ENCODE measurements around the genes PAXIP1, CNPY1 and UBE3C.

GRCh38 chr7:154928349-154929028, 74.4 kb downstream of the PAXIP1 start:
- RRBS = no CpG with 5 or more reads among the region's 17 CpGs

- RRBS = no CpG with 5 or more reads among the region's 5 CpGs
These were observed 35.4 kb downstream of the PAXIP1 start for GRCh38 chr7:154967485-154968040.

- RRBS = 2% methylated on average over 34 of the region's 105 CpGs
These were observed at the start of gene PAXIP1 for GRCh38 chr7:155002606-155003253. PAXIP1 (minus strand) TSS chr7:155003124.

DNA sequence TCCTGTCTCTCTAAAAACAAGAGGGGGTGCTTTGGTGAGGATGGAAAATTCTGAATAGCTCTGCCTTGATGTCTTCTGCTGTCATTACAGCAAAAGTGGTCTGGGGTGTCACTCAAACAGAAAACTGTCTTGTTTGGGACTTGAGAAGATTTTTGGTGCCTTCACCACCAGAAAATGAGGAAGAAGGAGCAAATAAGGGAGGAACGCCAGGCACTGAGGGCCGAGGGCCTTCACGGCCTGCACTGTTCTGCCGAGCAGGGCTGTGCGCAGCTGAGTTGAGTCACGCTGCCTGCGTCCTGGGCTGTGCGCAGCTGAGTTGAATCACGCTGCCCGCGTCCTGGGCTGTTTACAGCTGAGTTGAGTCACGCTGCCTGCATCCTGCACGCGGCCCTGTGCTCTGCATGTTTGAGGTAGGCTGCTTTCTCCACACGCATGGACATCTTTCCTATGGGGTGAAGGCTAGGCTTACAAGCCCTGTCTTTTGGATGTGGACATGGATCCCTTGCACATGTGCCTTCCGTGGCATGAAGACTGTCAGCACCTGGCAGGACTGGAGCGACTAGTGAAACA, 96.5 kb downstream of the HTR5A start:
- RRBS = no CpG with 5 or more reads among the region's 17 CpGs

GRCh38 chr7:155203405-155203950, 94.2 kb upstream of the INSIG1 start:
- RRBS = no CpG with 5 or more reads among the region's 14 CpGs

- RRBS = no CpG with 5 or more reads among the region's 19 CpGs
These were observed 71.5 kb upstream of the INSIG1 start for GRCh38 chr7:155226135-155226588.

- RRBS = no CpG with 5 or more reads among the region's 27 CpGs
These were observed 44.6 kb upstream of the INSIG1 start for GRCh38 chr7:155252788-155253677.

GRCh38 chr7:155308686-155309122, 11.0 kb downstream of the INSIG1 start:
- RRBS = no CpG with 5 or more reads among the region's 13 CpGs

DNA sequence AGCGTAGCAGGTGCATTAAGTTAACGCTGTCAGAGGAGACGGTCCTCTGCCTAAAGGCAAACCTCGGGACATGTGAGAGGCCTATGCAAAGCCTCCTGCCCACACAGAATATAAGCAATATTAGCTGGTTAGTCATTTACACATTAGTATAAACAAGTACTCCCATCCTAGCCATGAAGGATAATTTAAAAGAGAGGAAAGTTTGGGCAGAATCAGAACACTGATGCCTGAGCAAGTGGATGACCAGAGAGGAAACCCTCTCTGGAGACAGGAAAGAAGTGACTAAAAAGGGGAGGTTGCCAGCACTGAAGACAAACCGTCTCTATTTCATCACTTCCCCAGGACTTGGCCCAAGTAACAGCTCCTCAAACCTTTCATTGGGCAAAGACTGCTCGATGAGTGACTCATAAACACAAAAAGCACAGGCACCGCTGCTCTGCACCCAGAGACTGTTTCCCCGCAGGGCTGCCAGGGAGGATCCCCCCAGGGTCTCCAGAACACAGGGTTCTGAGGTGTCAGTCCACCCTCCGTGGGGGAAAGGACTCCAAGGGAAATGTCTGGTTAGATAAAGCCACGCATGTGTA, 59.7 kb downstream of the INSIG1 start:
- RRBS = no CpG with 5 or more reads among the region's 10 CpGs

DNA sequence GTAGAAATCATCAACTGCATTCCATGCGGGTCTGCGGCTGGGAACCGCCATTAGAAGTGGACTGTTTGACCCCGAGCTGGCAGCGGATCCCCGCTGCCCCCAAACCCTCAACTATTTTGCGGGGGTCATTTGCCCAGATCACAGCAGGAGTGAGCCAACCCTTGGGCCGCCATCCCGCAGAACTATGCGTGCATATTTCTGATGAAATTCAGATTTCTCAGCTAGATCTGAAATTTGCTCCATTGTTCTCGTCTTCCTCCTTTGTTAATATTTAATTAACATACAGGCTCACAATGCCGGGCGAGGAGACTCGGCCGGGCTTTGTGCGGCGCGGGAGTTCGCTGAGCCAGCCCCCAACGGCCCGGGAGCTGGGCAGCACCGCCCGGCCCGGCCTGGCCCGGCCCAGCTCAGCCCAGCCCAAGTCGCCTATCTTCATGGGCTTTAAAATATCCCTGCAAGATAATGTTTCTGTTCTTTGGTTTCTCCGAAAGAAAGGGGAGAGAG, 2.1 kb downstream of the EN2 start:
- RRBS = 13% methylated on average over 7 of the region's 27 CpGs

GRCh38 chr7:155546426-155546993, at the start of gene CNPY1:
CNPY1 (minus strand) TSS chr7:155546559.
- RRBS = no CpG with 5 or more reads among the region's 3 CpGs

- RRBS = 45% methylated on average over 3 of the region's 17 CpGs
These were observed 44.1 kb upstream of the CNPY1 start for GRCh38 chr7:155590236-155590991.

DNA sequence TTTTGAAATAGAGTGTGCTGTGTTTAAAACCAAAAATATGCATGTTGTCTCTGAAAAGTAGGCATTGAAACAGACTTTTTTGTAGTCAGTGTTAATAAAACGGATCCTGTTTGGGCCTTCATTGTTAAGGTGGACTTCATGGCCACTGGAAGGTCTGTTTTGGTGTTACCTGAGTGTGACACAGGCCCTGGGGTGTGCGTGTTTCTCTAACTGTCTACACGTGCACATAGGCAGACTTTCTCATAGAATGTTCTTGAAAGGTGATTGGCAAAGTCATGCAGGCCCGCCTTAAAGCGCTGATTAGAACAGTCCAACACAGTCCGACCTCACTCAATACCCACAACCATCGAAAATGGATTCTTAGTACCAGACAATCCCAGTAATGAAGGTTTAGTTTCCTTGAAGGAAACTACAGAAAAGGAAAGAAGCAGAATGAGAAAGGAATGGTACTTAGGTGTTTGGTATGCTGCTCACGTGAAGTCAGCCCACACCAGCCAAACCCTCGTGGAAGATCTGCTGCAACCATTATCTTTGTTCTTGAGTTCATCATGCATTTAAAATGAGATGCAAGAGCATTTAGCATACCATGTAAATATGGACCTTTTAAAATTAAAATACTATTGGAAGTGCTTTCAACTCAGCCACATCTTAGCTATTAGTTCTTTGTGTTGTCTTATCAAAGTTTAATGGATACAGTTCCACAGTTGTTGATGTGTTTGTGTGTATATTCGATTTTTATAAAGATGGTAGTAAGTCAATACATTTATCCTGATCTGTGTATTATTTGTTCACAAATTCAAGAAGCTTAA, 35.0 kb downstream of the SHH start:
- RRBS = no CpG with 5 or more reads among the region's 10 CpGs

GRCh38 chr7:155917765-155918237, 105.5 kb upstream of the SHH start:
- RRBS = no CpG with 5 or more reads among the region's 5 CpGs

GRCh38 chr7:156638430-156639007, 2.1 kb upstream of the RNF32 start:
- RRBS = no CpG with 5 or more reads among the region's 7 CpGs

DNA sequence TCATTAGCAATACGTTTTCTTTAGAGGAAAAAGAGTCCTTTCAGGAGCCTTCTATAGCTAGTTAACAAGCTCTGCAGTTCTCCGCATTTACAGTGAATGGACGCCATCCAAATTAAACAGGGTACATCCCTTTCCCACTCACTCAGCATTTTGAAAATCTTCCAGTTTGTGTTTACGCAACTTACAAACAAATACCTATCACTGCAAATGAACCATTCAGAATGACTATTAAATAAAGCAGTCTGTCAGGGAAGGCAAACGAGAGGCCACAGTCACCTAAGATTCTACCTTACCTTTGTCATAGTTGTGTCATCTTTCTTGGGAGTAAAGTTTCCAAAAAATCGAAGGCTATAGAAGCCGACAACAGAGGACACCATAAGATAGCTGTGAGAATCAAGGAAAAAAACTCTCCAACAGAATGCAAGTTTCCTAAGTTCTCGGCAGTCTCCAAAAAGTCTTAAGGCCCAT, 84.6 kb downstream of the RNF32 start:
- RRBS = no CpG with 5 or more reads among the region's 8 CpGs

DNA sequence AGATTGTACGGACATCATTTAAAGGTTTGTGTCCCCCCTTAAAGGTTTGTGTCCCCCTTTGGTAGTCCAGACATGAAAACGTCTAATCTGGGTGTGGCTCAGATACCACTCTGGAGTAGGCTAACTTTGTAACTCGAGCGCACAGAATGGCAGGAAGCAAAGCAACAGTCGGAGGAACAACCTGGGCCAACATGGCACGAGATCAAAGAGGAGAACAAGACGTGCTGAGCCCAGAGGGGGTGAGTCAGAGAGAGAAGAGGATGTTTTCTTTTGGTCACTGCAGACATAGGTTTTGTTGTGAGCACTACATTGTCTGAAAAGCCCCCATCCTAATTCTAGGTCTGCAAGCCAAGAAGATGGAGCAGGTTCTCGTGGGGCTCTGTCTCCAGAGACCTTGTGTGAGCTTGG, 10.5 kb upstream of the LMBR1 start:
- RRBS = no CpG with 5 or more reads among the region's 8 CpGs

DNA sequence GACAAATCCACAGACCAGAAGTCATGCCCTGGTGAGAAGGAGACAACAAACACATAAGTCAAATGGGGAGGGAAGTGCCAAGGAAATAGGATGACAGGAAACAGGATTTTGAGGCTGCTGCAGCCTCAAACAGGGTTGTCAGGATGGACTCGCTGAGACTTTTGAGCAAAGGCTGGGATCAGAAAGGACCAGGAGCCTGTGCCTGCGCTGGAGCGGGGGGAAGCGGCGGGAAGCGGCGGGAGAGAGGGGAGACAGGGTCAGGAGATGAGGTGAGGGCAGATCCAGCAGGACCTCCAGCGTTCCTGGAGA, 2.2 kb upstream of the NOM1 start:
- RRBS = no CpG with 5 or more reads among the region's 8 CpGs

GRCh38 chr7:157018917-157019695, 8.6 kb upstream of the MNX1 start:
- RRBS = 10% methylated on average over 20 of the region's 59 CpGs

- RRBS = 2% methylated on average over 10 of the region's 81 CpGs
These were observed at the start of gene UBE3C for GRCh38 chr7:157138100-157139043. UBE3C (plus strand) TSS chr7:157138926.

Data from GM19240 (cell line).